ENCODE measurements around a stretch of chr7.

DNA sequence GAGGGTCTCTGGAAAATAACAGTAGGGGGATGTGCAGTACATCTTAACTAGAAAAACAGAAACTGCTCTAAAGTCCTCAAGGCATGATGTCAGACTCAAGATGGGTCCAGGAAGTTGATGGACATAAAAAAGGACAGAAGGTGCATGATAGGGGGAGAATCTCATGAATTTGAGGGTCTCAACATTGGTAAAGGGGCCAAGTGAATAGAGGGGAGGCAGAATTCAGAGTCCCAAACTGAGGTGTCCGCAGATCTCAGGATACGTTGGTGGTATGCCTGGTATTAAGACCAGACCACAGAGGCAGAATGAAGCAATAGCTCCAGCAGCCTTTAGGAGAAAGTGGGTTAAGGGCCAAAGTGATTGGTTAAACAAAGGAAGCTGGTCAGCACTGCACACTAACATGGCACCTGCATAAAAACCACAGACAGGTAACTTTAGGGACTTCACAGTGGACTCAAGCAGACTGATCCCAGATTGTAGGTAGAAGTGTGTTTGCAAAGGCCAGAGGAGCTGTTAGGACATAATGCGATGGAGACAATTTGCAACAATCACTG is 37.5 kb downstream of the MEST start:
- CAGE, long polyA plus RNA = start-site peak on the plus strand centred at position 166 of the sequence, 149 bp wide, 8 and 8 reads in 2 replicates
- RRBS = no CpG with 5 or more reads among the region's 3 CpGs

GRCh38 chr7:130896452-130897470 is 162.8 kb upstream of the KLF14 start:
- CAGE, long polyA plus RNA = no peak
- RRBS = no CpG with 5 or more reads among the region's 26 CpGs

DNA sequence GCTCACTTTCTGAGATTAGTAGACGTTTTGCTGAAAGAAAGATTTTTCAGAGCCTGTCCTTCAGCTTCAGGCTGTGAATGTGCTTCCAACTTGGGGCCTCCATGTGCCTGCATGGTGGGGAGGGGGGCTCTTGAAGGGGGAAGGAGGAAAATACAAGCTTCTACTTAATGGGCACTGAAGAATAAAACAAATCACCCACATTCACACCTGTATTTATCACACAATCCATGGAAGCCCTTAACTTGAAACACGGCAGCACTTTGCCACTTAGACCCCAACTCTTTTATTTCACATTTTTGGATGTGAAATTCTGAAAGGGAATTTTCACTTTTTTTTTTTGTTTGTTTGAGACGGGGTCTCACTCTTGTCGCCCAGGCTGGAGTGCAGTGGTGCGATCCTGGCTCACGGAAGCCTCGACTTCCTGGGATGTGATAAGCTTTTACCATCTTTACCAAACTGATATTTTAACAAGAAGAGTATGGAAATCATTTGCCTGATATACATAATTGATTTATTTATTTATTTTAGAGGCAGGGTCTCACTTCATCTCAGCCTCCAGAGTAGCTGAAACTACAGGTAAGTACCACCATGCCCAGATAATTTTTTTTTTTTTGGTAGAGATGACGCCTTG is 180.5 kb upstream of the KLF14 start:
- CAGE, long polyA plus RNA = no peak
- RRBS = no CpG with 5 or more reads among the region's 8 CpGs

- CAGE, long polyA plus RNA = no peak
- RRBS = no CpG with 5 or more reads among the region's 4 CpGs
These were observed 183.4 kb upstream of the KLF14 start for GRCh38 chr7:130917451-130917736.

DNA sequence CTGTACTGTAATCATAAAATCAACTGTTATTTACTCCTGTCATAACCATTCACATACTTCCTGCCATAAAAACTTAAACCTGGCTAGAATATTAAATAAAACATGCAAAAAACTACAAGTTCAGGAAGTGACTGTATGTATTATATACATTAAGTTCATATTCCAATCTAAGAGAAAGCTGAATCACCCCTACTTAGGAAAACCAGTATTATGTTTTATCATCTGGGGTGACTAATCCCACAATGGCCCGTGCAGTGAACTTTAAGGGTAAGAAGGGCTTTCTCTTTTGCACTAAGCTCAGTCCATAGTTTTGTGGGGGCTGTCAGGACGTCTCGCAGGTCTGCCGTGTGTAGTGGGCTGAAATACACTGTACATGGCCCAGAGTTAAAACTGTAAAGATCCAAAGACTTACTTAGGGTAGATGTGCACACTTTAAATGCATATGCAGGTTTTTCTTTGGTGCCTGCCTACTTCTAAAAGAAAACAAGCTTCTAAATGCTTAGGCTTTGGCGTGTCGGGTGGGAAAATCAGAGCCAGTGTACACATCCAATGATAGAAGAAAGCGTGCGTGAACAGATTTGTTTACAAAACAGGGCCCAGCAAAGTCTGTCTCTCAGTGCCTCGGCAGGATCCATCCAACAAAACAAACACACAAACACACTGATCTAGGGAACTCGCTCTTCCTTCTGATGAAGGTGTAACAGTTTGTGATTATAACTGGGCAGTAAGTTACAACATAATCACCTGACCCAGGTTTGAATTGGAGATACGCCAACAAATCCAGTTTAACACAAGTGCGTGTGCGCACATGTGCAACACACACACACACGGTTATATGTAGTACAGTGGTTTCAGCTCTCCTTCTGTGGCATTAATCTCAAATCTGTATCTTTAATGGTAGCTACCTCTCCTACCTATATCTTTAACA is 184.0 kb upstream of the KLF14 start:
- CAGE, long polyA plus RNA = no peak
- RRBS = no CpG with 5 or more reads among the region's 14 CpGs

- CAGE, long polyA plus RNA = no peak
- RRBS = no CpG with 5 or more reads among the region's 15 CpGs
These were observed 193.4 kb upstream of the KLF14 start for GRCh38 chr7:130927060-130928200.

GRCh38 chr7:130950845-130951362 is 216.9 kb upstream of the KLF14 start:
- CAGE, long polyA plus RNA = no peak
- RRBS = no CpG with 5 or more reads among the region's 9 CpGs

GRCh38 chr7:130990241-130990988 is 256.4 kb upstream of the KLF14 start:
- CAGE, long polyA plus RNA = no peak
- RRBS = no CpG with 5 or more reads among the region's 16 CpGs

DNA sequence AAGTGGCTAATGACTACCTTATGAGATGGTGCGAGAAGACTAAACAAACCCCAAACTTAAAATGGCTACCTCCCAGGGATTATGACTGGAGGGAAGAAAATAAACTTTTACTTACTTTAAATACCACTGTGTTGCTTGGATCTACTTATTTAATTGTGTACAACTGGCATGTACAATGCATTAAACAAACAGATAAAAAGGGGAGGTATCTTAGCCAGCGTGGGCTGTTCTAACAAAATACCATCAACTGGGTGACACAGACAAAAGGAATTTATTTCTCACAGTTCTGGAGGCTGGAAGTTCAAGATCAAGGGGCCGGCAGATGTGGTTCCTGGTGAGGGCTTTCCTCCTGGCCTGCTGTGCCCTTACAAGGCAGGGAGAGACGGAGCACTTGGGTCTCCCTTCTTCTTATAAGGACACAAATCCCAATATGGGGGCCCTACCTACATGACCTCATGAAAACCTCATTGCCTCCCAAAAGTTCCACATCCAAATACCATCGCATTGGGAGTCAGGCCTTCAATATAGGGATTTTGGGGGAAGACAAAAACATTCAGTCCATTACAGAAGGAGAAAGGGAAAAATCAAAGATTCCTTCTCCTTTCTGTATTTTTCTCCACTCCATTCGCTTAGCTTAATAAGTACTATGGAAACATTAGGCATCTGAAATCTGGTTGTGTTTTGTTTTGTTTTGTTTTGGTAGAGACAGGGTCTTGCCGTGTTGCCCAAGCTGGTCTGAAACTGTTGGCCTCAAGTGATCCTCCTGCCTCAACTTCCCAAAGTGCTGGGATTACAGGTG is 281.7 kb upstream of the KLF14 start:
- CAGE, long polyA plus RNA = no peak
- RRBS = no CpG with 5 or more reads among the region's 7 CpGs

DNA sequence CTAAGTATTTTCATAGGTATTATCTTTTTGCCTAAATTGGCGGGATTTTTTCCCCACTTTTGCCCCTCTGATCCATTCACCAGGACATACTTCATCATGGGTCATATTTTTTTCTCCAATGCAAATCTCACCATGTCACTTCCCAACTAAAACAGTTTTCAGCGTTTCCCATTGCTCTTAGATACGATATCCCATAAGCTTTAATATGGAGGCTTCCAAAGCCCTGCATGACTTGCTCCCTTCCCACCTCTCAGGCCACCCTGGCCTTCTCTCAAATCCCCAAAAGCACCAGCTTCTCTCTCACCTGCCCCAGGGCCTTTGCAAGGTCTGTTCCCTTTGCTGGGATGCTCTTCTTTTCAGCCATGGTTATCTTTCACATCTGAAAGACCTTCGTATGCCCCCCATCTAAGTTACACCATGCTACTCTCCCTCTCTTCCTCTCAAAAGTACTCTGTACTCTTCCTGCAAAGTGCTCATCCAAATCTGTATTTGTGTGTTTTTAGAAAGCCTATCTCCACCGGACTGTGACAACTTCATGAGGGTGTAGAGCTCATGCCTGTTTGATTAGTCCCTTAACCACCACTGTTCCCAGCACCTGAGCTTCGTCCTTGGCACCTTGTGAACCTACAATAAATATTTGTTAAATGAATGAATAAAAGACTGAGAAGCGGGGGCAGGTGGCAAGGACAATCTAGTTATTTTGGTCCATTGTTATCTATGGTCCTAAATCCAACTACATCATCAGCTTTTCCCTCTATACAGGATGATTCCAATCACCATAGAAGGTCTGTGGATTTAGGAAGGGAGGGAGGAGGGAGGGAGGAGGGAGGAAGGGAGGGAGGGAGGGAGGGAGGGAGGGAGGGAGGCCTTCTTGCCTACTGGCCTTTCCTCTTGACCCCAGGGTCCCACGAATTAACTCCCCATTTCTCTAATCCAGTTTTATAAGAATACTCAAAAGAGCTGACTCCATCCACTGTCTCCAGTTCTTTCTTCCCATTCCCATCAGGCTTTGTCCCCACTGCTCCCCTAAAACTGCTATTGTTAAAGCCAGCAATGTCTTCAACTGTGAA is 273.6 kb upstream of the MKLN1 start:
- CAGE, long polyA plus RNA = no peak
- RRBS = no CpG with 5 or more reads among the region's 8 CpGs

GRCh38 chr7:131067187-131067612 is 260.5 kb upstream of the MKLN1 start:
- CAGE, long polyA plus RNA = no peak
- RRBS = no CpG with 5 or more reads among the region's 6 CpGs

DNA sequence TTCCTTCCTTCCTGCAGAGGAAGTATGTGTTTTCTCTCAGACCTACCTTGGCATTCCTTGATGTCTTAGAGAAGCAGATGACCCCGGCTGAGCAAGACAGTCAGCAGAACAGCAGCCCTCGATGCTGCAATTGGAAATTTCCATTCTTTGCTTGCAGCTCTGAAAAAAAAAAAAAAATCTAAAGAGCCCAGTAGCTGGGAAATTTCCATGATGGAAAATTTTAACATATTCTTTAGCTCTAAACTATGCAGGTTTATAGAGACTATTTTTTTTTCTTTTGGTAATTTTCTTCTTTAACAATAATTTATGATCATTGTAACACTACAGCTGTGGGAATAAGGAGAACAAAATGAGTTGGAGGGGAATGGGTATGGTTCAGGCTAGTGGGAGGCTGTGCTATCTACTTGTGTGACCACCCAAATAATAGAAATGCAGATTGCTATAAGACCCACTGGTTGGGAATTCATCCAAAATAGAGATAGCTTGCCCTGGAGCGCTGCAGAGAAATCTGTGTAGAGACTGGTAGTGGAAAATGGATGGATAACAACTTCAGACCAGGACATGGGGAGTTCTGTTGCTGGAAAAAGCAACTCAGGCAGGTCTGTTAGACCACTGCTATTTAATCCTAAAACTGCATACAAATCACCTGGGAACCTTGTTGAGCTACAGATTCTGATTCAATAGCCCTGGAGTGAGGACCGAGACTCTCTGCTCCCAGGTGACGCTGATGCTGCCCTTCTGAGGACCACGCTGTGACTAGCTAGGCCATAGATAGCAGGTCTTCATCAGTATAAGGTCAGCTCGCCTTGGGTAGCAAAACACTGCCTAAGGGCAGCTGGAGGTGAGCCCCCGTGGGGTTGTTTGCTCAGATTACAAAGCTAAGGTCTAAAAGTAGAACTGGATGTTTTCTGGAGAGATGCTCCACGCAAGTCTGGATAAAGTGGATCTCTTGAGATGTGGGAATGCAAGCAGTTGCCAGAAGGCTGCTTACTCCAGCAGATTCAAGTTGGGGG is 137.1 kb upstream of the MKLN1 start:
- CAGE, long polyA plus RNA = no peak
- RRBS = no CpG with 5 or more reads among the region's 9 CpGs

DNA sequence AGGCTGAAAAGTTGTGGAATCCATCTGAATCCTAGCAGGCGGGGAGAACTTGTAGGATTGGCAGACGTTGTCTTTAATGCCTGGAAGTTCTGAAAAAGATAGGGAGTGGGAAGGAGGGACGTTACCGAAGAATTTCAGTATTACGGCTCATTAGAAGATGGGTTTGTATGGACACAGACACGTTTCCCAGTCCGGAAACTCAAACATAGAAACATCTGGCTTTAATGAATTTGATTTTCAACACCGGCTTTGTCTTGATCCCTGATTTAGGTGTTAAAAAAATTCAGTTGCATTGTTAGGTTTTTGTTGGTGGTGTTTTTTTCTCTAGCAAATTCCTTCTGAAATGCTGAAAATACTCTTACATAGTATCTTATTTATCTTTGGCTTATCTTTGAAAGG is 841 bp downstream of the MKLN1 start:
- CAGE, long polyA plus RNA = no peak
- RRBS = 0% methylated on average over 1 of the region's 8 CpGs

- CAGE, long polyA plus RNA = no peak
- RRBS = no CpG with 5 or more reads among the region's 5 CpGs
These were observed 75.8 kb downstream of the PODXL start for GRCh38 chr7:131480289-131481449.

- CAGE, long polyA plus RNA = no peak
- RRBS = no CpG with 5 or more reads among the region's 21 CpGs
These were observed 49.8 kb downstream of the PODXL start for GRCh38 chr7:131506472-131507137.

DNA sequence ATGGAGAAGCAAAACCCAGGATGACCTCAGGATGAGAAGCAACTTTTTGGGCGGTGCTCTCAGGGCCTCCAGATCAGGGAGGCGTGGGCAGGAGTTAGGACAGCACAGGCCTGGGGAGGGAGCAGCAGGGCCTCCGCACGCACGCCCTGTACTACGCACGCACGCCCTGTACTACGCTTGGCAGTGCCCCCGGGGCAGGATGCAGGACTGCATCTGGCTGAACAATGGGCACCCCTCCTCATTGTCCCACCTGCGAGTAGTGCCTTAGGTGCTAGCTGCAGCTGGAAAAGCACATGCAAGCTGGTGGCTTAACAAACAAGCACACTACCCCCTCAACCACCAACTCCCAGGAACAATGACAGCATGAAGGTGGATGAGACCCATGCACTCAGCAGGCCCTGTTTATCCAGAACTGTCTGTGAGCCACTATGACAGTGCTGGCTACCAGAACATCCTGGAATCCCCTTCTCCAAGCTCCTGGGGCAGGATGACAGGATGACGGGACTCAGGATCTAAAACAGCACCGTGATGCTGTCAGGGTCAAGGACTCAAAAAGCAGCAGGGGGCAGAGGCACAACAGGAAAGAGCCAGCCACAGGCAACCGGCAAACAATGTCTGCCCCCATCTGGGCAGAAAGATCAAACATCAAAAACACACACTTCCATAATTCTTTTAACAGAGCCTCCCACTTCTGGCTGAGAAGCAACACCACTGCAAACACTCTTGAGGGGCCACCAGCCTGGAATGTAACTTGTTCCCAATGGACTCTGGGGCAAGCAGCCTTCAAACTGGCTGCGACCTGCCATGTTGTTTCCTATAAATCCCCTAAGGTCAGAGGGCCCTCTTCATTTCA is 11.7 kb downstream of the PODXL start:
- CAGE, long polyA plus RNA = no peak
- RRBS = no CpG with 5 or more reads among the region's 15 CpGs

- CAGE, long polyA plus RNA = no peak
- RRBS = no CpG with 5 or more reads among the region's 10 CpGs
These were observed 167.6 kb upstream of the PODXL start for GRCh38 chr7:131723917-131724567.

DNA sequence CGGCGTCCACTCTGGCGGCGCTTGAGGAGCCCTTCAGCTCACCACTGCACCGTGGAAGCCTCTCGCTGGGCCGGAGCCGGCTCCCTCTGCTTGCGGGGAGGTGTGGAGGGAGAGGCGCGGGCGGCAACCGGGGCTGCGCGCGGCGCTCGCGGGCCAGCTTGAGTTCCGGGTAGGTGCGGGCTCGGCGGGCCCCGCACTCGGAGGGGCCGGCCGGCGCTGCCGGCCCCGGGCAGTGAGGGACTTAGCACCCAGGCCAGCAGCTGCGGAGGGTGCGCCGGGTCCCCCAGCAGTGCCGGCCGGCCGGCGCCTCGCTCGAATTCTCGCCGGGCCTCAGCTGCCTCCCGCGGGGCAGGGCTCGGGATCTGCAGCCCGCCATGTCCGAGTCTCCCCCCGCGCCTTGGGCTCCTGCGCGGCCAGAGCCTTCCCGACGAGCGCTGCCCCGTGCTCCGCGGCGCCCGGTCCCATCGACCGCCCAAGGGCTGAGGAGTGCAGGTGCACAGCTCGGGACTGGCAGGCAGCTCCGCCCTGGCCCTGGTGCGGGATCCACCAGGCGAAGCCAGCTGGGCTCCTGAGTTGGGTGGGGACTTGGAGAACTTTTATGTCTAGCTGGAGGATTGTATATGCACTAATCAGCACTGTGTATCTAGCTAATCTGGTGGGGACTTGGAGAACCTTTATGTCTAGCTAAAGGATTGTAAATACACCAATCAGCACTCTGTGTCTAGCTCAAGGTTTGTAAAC is 353.0 kb upstream of the PODXL start:
- CAGE, long polyA plus RNA = no peak
- RRBS = no CpG with 5 or more reads among the region's 64 CpGs

GRCh38 chr7:132480501-132481064 is 95.7 kb downstream of the PLXNA4 start:
- CAGE, long polyA plus RNA = no peak
- RRBS = 43% methylated on average over 2 of the region's 10 CpGs

GRCh38 chr7:132688007-132688450 is 111.8 kb upstream of the PLXNA4 start:
- CAGE, long polyA plus RNA = no peak
- RRBS = no CpG with 5 or more reads among the region's 4 CpGs

Data from BJ (cell line).